Foreskin keratinocyte (primary cell): ENCODE results near the gene SRSF4.

DNA sequence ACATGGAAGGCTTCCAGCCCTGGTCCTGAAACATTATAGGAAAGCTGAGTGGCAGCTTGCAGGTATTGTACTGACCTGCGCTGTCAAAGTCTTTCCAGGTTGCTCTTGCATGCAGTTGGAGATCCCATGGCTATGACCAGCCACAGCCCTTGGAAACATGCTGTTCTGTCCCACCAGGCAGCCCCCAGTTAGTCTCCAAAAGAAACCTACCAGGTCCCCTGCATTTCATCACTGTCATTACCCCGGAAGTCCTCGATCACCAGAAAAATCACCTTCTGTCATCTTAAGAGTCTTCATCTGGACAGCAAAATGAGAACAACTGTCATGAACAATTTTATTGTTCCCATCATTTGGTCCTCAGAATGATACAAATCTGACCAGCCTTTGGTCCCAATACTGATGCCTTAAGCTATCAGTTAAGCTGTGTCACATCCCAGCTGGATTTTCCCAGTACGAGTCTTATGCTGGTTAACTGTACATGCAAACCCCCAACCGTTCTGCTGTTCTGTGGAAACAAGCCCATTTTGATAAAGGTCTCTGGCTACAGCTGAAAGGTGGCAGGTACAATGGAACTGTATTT lies 11.6 kb upstream of the RAB42 start:
- RAMPAGE, total RNA, result no peak

DNA sequence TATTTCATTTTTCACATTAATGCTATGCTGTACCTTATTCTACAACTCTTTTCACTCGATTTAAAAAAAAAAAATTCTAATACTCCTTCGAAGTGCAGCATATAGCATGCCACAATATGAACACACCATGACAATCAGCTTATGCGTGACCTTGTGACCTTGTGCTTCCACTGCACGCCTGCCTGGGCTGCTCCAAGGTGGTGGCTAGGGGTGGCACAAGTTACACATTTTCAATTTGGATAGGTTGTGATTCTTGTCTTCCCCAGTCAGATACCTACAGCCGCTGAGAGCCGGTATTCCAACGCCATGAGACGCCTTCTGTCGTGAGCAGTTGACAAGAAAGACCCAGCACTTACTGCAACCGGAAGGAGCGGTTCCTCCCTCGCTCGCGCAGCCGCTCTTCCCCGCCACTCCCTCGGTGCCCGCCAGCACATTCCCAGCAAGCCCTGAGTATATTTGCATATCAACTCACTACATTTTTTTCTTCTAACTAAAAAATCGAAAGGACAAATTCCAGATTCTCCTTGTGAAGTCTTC lies 5.1 kb upstream of the TAF12 start:
- RAMPAGE, total RNA, result no peak

DNA sequence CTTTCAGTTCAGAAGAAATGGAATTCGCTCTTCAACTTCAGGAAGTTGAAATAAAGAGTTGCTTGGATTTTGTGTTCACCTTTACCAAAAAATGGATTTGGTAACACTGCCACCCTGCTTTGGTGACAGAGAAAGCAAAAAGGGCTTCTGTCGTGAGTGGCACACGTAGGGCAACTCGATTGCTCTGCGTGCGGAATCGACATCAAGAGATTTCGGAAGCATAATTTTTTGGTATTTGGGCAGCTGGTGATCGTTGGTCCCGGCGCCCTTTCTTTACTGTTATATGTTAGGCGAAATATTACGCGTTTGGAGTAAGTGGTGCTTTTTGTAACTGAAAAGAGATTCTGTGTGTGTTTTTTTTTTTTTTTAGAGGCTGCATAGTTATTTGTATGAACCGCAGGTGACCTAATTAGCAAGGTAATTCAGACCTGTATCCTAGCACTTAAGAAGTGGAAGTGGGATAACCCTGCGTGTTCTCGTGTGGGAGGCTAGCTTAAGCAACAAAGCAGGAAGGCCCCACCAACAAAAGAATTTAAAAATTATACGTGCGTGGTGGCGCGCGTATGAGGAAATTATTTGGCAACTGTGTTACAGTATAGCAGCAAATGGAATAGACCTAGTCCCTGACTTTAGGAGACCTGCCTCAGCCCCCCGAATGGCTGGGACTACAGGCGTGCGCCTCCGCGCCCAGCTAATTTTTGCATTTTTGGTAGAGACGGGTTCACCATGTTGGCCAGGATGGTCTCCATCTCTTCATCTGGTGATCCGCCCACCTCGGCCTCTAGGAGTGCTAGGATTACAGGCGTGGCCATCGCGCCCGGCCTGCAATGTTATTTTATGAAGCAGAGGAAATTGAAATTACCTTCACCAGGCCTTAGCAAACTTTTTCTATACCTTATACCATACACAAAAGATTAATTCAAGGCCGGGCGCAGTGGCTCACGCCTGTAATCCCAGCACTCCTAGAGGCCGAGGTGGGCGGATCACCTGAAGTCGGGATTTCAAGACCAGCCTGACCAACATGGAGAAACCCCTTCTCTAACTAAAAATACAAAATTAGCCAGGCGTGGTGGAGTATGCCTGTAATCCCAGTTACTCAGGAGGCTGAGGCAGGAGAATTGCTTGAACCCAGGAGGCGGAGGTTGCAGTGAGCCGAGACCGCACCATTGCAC lies 6.0 kb upstream of the TAF12 start:
- RAMPAGE, total RNA, result no peak

DNA sequence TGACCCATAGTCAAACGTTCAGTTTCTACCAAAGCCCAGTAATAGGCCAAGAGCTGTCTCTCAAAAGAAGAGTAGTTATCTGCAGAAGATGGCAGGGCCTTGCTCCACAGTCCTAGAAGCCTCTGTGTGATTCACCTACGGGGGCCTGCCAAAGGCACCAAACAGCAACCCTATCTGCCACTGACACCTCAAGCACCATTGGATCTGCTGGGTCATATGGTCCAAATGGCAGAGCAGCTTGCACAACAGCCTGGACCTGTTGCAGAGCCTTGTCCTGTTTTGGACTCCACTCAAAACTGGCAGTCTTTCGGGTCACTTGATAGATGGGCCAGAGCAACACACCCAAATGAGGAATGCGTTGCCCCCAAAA lies 12.7 kb upstream of the GMEB1 start:
- RAMPAGE, total RNA, result no peak

DNA sequence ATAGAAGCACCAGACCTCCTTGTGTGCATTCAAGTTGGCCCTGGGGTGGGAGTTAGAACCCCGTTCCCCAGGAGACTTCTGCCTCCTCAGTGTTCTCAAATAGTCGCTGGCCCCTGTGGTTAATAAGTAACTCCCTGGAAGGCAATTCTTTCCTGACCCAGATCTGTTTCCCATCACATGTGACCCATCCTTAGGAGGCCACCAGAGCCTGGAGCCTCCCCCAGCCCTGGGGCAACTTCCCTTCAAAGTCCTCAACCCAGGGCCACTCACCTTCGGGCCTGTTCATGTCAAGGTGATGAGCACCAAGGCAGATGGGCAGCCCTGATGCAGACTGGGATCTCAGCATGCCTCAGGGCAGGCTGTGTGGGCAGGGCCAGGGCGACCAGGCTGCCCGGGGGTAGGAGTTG lies 42.4 kb upstream of the EPB41 start:
- RAMPAGE, total RNA, result no peak

GRCh38 chr1:29047223-29047817 lies 76.4 kb downstream of the TMEM200B start:
- RAMPAGE, total RNA, result no peak

- RAMPAGE, total RNA, result no peak
Observed at GRCh38 chr1:29120939-29121740, 2.6 kb downstream of the TMEM200B start.

DNA sequence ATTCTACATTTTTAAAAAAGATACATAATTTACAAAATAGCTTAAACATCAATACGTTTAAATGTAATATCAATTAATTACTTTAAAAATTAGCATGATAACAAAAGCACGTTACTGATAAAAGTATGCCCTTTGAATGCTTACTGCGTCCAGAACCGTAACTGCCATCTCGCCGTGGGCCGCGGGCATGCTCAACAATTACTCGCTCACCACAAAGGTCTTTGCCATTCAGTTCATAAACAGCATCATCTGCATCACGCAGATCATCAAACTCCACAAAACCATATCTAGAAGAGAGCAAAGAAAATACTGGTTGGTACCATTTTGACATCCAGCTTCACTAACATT lies 21.5 kb downstream of the SRSF4 start:
- RAMPAGE, total RNA, result no peak

DNA sequence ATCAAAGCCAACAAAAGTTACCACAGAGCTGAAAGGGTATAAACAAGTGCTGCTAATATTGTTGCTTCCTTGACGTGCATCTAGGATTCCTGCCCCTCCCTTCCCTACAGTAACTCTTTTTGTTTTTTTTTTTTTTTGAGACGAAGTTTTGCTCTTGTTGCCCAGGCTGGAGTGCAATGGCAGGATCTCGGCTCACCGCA lies 4.6 kb downstream of the SRSF4 start:
- RAMPAGE, total RNA, result no peak

GRCh38 chr1:29181365-29182349 lies at the start of gene SRSF4:
Gene SRSF4 (minus strand): TSS chr1:29181900.
- RAMPAGE, total RNA, result start-site peak on the minus strand at chr1:29181794-29181838, 31 and 26 reads in 2 replicates

- RAMPAGE, total RNA, result no peak
Observed at GRCh38 chr1:29182350-29182662, 606 bp upstream of the SRSF4 start.

DNA sequence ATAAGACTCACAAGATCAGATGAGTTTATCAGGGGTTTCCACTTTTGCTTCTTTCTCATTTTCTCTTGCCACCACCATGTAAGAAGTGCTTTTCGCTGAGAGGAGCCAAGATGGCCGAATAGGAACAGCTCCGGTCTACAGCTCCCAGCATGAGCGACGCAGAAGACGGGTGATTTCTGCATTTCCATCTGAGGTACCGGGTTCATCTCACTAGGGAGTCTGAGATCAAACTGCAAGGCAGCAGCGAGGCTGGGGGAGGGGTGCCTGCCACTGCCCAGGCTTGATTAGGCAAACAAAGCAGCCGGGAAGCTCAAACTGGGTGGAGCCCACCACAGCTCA lies 285.1 kb downstream of the MATN1 start:
- RAMPAGE, total RNA, result no peak

- RAMPAGE, total RNA, result no peak
Observed at GRCh38 chr1:30686339-30687061, 36.9 kb downstream of the MATN1 start.

GRCh38 chr1:30727701-30728151 lies 4.3 kb upstream of the MATN1 start:
- RAMPAGE, total RNA, result no peak

- RAMPAGE, total RNA, result no peak
Observed at GRCh38 chr1:30729073-30729362, 5.6 kb upstream of the MATN1 start.

GRCh38 chr1:30742290-30742901 lies 15.2 kb downstream of the LAPTM5 start:
- RAMPAGE, total RNA, result no peak

DNA sequence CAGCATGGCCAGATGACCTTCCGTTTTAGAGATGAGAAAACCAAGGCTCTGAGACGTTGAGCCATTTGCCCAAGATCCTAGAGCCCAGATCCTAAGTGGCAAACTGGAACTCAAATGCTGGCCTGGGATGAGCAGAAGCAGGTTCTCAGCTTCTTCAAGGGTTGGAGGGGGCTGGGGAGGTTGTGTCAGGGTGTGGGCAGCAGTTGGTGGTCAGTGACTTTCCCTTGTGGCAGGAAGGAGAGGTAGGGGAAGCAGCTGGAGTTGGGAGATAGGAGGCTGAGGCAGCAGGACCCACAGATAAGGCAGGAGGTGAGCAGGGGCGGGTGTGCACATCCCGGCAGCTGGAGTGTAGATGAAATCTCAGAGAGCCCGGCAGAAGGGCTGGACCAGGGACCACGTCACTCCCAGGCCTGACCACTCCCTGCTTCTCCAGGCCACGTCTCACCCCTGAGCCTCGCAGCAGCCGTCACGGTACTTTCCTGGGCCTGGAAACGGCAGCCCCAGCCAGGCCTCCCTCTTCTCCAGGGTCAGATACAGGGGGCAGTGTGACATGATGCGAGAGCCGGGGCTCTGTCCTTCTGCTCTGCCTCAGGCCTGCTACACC lies 11.4 kb upstream of the LAPTM5 start:
- RAMPAGE, total RNA, result no peak

GRCh38 chr1:30779482-30779993 lies 22.0 kb upstream of the LAPTM5 start:
- RAMPAGE, total RNA, result no peak

- RAMPAGE, total RNA, result no peak
Observed at GRCh38 chr1:30782301-30782625, 24.7 kb upstream of the LAPTM5 start.

- RAMPAGE, total RNA, result no peak
Observed at GRCh38 chr1:30881742-30882149, 26.8 kb downstream of the SDC3 start.